ENCODE data around the gene TMEM183A.

DNA sequence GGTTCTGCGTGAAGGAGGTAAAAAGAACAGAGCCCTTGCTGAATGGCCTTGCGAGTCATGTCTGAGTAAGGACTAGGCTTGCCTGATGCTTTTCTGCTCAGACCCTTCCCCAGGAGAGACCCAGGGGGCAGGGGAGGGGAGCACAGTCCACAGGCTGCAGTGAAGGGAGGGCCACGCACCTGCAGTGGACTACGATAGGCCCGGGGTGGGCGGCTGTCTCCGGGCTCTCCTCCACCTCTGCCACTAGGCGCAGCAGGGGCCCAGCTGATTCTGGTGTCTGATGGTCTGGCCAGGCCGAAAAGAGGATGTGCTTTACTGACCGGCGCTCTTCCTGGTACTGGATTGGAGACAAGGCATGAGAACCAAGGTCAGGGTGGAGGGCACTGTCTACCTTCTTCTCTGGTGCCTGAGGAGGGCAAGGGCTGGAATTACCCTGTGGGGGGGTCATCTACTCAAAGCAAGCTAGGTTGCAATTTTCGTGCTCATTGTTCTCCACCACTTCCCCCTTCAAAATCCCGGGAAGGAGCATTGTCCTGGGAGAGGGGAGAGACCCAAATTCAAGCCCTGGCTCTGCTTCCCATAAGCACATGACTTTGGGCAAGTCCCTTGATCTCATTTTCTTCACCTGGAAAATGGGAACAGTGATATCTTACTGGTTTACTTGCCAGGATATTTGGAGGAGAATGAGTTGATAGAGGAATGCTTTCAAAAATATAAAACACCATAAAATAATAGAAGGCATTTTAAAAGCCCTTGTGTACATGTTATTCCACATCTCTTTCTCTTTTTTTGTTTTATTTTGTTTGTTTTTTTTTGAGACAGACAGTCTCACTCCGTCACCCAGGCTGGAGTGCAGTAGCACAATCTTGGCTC lies 7.8 kb downstream of the PTPN7 start:
- RRBS: 84% methylated on average over 4 of the region's 14 CpGs

GRCh38 chr1:202157666-202158258 lies 2.6 kb downstream of the PTPN7 start:
- RRBS: no CpG with 5 or more reads among the region's 11 CpGs

- RRBS: no CpG with 5 or more reads among the region's 10 CpGs
These were observed 13.6 kb upstream of the LGR6 start for GRCh38 chr1:202179896-202180468.

DNA sequence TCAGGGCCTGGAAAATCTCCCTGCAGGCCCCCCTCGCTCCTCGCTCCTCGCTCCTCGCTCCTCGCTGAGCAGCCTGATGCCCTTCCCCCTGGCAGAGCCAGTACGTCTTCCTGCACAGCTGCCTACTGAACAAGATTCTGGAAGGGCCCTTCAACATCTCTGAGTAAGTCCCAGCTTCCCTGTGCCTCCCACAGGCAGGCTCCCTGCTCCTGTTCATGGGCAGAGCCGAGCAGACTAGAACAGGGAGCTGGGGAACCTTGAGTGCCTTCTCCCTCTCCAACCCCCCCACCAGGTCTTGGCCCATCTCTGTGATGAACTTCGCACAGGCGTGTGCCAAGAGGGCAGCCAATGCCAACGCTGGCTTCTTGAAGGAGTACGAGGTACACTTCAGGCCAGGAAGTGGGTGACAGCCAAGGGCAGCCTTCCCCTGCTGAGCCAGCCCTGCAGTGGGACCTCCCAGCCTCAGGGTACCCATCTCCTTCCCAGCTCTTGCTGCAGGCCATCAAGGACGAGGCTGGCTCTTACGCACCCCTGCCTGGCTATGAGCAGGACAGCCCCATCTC lies 6.5 kb upstream of the LGR6 start:
- RRBS: no CpG with 5 or more reads among the region's 13 CpGs

- RRBS: no CpG with 5 or more reads among the region's 4 CpGs
These were observed 134.7 kb downstream of the PPP1R12B start for GRCh38 chr1:202483197-202483699.

GRCh38 chr1:202504931-202505909 lies 156.7 kb downstream of the PPP1R12B start:
- RRBS: no CpG with 5 or more reads among the region's 6 CpGs

- RRBS: no CpG with 5 or more reads among the region's 4 CpGs
These were observed 167.7 kb downstream of the PPP1R12B start for GRCh38 chr1:202516199-202516677.

GRCh38 chr1:202538863-202539112 lies 171.5 kb downstream of the SYT2 start:
- RRBS: no CpG with 5 or more reads among the region's 2 CpGs

GRCh38 chr1:202565997-202566806 lies 144.1 kb downstream of the SYT2 start:
- RRBS: no CpG with 5 or more reads among the region's 3 CpGs

GRCh38 chr1:202578125-202578826 lies 132.0 kb downstream of the SYT2 start:
- RRBS: no CpG with 5 or more reads among the region's 8 CpGs

DNA sequence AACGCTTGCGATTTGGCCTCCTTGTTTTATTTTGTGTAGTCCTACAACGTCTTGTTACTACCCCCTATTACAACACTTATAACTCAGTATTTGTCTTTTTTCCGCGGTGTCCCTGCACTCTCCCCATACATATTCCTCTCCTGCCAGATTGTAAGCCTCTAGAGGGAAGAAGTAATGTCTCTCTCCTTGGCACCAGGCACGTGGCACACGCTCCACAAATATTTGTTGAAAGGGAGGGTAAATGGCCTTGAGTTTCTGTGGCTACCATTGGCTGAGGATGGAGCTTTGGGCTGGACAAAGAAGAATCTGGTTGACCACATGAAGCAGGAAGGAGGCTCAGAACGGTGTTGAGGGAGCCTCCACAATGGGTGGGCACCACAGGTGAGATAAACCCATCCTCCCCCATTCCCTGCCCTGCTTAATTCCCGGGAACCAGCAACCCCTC lies 3.6 kb upstream of the KDM5B start:
- RRBS: no CpG with 5 or more reads among the region's 9 CpGs

DNA sequence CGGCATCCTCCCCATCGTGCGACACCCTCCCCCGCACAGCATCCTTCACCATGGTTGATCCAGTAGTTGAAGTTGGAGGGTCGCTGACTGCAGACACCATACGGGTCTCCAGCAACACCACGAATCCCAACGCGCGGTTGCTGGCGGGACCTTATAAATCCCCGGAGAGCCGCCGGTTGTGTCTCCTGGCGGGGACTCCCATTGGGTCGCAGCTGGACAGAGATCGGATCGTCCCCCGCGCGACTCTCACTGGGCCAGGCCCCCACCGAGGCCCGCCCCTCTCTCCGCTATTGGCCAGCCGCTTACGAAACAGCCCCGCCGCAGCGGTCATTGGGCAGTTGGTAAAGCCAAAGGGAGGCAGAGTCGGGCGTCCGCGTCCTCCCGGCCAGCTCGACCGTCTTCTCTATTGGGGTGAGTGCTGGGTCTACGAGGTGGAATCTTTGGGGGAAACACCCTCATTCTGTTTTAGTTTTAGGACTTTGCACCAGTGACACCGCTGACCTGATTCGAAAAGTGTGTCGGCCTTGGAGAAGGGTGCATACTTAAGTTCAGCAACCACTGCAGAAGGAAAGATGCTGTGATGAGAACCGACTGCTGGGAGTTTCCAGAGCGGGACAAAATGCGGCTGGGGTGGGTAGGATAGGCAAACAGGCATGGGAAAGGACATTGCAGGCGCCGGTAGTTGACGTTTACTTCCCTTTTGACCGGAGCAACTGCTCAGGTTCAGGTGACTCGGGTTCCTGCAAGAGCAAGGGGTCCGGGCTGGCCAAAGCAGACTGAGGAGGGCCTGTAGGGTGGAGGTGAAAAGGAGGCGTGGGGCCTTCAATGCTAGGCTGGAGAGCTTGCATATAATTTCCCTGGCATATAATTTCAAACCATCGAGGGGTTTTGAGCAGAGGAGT lies 27.3 kb downstream of the RABIF start:
- RRBS: 6% methylated on average over 4 of the region's 51 CpGs

- RRBS: no CpG with 5 or more reads among the region's 3 CpGs
These were observed 26.3 kb downstream of the RABIF start for GRCh38 chr1:202862660-202863107.

- RRBS: no CpG with 5 or more reads among the region's 2 CpGs
These were observed 7.2 kb downstream of the ADIPOR1 start for GRCh38 chr1:202950948-202951212.

DNA sequence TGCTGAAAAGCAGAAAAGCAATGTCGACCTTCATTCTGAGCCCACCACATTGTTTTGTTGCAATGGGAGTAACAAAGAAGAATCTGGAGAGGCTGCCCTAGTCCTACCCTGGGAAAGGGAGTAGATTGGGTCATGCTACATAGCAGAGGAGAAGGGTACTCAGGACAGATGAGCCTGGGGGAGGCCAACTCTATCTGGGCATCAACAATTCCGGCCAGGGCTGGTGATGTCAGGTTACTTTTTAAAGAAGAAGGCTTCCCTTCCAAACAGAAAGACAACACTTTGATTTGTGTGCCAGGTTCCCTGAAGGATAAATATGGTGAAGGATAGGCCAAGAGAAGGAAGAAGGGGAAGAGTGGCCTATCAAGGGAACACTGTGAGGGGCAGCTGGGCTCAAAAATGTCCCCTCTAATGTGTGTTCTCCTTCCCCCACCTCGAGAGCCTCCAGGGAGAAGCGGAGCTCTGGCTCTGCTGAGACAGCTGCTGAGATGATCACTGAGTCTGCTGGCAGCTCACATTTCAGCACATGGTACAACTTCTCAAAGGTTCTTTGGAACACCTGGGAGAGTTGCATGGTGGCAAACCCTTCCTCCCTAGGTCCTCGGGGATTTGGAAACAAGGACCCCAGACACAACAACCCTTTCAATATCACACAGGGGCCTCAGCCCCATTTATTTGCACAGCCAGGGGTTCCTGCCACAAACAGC lies 3.3 kb upstream of the ADIPOR1 start:
- RRBS: no CpG with 5 or more reads among the region's 5 CpGs

- RRBS: under 1% methylated on average over 18 of the region's 81 CpGs
These were observed at the start of gene TMEM183A for GRCh38 chr1:203007057-203008118. Gene TMEM183A (plus strand): TSS chr1:203007374.

DNA sequence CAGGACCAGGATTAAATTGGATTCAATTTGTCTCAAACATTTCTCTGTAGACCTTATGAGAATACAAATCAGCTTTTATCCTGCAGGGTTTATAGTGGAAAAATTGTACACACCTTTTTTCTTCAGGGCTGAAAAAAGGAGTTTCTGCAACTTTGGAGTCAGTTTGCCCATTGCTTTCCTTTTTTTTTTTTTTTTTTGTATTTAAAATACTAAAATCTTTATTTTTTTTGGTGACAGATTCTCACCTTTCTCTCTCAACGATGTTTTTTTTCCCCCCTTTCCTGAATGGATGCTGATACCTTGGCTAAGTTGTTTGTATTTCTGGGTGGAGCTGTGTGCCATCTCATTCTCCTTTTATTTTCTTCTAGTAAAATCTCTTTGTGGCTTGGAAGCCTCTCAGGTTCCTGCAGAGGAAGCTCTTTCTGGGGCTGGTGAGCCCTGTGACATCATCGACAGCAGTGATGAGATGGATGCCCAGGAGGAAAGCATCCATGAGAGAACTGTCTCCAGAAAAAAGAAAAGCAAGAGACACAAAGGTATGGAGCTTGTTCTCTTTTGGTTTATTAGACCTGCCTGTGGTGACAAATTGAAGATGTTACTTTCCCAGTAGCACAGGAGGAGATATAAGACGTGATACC lies 1.2 kb downstream of the TMEM183A start:
- RRBS: no CpG with 5 or more reads among the region's 3 CpGs

- RRBS: no CpG with 5 or more reads among the region's 11 CpGs
These were observed 2.9 kb downstream of the PPFIA4 start for GRCh38 chr1:203029085-203029752.

DNA sequence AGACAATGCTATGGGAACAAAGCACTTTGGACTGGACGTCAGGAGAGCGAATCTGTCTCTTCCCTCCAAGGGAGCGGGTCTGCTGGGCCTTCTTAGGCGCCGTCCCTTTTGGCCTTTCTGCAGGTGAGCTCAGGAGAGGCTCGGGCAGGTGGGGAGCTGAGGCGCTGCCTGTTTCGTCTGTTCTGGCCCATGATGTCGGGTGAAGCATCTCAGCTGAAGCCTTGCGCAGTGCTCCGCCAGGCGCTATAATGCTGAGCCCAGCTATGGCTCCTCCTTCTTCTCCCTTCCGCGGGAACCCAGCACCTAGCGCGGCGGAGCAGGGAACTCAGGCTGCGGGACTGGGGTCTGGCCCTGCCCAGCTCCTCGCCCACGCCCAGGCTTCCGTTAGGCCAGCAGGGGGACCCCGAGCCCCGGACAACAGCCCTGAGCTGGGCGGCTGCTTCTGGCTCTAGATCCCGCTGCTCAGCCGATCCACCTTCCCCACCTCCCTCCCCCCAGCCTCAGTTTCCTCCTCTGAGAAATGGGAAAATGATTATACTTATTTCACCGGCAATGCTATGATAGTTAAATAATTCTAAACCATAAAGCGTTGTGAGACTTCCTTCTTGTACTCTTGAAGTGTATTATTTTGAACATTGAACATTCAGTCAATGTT lies 9.8 kb upstream of the ADORA1 start:
- RRBS: no CpG with 5 or more reads among the region's 28 CpGs